ENCODE measurements around the genes NR5A1 and OLFML2A.

GRCh38 chr9:124223240-124223995 lies 34.3 kb upstream of the NEK6 start:
- PRO-cap = no peak

DNA sequence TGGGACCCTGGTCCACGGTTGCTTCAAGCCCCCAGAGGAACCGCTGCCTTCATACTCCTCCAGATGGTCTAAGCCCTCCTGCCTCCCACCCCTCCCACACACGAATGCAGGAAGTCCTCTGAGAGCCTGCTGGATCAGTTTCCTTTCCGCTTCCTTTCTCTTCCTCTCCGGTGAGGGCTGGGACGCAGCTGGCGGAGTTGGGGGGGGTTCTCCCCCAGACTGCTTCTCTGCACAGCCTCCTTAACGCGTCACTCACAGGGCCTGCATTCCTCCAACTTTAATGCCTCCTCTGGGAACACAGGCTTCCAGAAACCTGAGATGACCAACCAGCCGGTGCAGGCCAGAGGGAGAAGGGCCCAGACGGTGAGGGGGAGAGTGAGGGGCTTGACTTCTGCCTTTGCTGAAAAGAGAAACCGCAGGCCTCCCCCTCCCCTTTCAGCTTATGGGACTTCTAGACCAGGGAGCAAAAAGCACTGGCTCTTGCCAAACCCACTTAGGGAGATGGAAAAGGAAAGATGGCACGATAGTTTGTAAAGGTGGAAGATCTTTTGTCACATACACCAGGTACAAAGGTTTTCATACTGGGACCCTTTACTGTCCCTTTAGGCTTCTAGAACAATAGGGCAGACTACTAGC lies 14.8 kb upstream of the NEK6 start:
- PRO-cap = no peak

- PRO-cap = no peak
Observed at GRCh38 chr9:124262216-124263181, 4.8 kb downstream of the NEK6 start.

- PRO-cap = no peak
Observed at GRCh38 chr9:124350701-124351960, 64.1 kb downstream of the PSMB7 start.

GRCh38 chr9:124371736-124372547 lies 43.3 kb downstream of the PSMB7 start:
- PRO-cap = no peak

DNA sequence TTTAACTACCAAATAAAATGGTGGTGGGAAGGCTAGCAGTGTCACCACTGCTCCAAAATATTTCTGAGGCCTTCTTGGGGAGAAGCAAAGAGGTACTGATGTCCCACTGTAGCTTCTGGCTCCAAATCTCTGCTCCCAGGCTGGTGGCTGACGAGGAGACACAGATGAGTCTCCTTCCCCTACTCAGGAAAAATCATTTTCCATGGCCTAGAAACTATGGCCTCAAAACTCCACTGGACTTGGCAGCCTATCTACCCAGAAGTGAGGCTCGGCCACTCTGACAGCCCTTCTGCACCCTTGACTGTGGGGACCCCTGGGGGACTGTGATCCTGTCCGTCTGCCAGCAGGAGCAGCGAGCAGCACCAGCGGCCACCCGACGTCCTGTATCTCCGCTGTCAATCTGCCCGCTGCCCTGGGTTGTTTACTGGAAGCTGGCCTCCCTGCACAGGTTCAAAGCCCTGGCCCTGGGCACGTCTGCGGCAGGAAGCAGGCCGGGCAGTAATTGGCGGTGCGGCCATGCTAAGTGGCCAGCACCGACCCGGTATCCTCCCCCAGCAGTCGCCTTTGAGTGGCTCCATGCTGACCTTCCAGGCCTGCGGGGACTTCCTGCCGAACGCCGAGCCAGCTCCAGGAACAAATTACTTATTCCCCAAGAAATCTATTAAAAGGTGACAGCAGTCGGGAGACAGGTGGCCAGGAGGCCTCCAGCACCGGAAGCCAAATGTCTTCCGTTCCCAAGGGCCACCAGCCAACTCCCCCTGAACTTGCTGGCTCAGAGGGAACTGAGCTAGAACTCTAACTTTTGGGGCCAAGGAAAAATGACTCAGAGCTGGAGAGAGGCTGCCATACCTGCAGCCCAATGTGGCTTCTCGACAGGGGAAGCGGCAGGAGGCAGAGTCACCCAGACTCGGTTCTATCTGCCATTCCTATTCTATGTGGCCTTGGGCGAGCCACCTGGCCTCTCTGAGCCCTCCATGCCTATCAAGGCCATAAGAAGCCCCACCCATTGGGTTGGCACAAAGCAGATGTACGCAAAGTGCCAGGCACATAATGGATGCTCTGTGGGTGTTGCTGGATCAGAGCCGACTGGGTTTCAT lies 13.5 kb upstream of the PSMB7 start:
- PRO-cap = no peak

- PRO-cap = no peak
Observed at GRCh38 chr9:124506953-124508127, at the start of gene NR5A1. Gene NR5A1, minus strand, starts transcription at chr9:124507399.

GRCh38 chr9:124624594-124625017 lies 117.4 kb upstream of the NR5A1 start:
- PRO-cap = no peak

- PRO-cap = no peak
Observed at GRCh38 chr9:124706932-124708098, 63.8 kb downstream of the NR6A1 start.

DNA sequence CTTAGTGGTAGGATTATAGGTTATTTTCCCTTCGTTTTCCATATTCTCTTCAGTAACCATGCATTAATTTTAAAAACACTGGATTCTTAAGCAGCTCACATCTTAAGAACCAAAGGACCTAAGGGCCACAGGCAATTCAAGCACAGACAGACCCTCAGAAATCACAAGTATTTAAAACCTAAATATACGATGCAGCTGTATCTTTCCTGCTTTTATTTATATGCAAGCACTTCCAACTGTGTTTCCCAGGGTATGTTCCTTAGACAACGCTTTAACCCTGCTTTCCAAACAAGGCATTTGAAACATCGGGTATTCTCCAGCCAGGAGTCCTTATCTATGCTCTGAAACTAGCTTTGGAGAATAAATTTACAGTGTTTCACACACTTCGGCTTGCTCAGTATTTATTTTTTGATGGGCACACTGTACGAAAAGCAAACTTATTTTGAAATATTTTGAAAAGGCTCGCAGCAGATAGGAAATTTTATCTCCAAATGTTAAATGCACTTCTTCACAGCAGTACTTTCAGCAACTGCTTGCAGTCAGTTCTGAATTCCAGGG lies 13.5 kb downstream of the NR6A1 start:
- PRO-cap = no peak

GRCh38 chr9:124776825-124777612 lies at the start of gene OLFML2A:
Gene OLFML2A, plus strand, starts transcription at chr9:124777133.
- PRO-cap = unidirectional peak, plus-strand start at chr9:124777160

DNA sequence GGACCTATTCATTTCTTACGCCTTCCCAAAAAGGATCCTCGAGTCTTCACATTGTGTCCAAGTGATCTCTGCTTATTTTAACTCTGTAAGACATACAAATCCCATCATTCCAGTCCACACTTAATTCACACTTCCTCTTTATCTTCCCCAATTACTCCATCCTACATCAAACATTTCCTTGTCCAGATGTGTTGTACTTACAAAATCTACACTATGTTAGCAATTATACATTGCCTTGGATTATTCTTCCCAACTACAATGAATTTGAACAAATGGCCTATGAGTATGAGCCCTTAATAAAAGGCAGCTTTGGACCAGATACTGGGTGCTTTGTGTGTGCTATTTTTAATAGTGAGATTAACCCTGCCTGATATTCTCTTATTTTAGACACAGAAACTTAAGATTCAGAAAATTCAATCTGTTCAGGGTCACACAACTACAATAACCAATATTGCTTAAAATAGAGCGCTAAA lies 1.8 kb upstream of the SCAI start:
- PRO-cap = no peak

DNA sequence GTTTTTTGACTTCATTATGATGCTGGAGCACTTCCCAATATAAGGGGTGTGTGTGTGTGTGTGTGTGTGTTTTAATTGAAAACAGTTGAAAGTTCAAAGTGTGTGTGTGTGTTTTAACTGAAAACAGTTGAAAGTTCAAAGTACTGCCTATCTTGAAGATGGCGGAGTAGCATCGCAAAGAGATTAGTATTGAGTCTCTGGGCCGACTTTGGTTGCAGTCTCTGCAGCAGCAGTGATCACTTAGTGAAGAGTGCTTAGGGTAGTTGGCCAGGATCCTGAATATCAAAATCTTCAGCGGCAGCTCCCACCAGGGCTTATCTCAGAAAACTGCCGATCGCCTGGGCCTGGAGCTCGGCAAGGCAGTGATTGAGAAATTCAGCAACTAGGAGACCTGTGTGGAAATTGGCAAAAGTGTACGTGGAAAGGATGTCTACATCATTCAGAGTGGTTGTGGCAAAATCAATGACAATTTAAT lies 7.1 kb upstream of the SCAI start:
- PRO-cap = unidirectional peak, plus-strand start at position 156 of the sequence

DNA sequence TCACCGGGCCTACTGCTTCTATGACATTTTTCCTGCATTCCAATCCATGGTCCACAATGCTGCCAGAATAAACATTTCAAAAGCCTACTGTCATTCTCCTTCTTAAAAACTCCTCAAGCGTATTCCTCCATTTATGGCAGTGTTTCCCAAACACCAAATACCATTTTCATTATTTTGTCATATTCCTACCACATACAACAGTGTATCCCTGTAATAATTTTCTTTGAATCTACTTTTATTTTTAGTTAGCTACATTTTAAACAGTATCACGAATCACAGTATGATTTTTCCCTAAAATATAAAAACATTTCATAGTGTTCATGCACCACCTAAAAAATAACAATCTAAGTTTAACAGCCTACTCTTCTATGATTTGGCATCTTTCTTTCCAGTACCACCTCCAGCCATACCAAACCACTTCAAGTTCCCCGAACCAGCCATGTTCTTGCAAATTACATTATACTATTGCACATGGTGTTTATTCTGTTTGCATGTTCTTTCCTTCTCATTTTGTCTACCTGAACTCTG lies 6.3 kb downstream of the PPP6C start:
- PRO-cap = no peak

DNA sequence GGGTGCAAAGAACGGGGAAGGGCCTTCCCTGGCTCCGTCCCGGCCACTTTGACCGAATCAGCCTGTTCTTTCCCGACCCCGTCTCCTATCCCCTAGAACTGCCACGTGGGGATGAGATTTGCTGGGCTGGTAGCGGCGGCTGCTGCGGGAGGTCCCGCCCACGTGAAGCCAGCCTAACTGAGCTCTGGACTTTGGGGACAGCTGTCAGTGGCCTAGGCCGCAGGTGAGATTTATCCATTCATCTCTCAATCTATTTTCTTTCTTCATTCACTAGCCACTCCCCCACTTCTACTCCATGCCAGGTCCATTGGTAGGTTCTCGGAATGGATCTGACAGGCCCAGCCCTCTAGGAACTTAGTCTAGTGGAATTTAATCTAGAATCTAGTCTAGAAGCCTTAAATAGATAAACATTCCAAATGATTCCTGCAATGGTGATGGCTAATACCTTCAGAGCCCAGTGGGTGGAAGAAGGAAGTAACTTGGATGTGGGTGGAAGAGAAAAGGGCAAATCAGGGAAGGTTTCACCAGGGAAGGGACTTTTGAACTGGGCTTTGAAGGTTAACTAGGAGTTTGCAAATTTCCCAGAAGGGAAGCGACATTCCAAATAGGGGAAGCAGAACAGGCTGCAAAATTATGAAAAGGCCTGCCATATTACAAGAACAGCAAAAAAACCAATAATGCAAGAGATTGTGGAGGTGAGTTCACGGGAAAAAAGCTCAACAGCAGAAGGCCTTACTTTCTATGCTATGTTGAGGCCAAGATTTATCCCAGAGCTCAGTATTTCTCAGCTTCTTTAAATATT lies 543 bp downstream of the RABEPK start:
- PRO-cap = no peak

- PRO-cap = no peak
Observed at GRCh38 chr9:125291429-125292215, 30.0 kb downstream of the GAPVD1 start.

- PRO-cap = no peak
Observed at GRCh38 chr9:125337220-125337680, 75.6 kb downstream of the GAPVD1 start.

DNA sequence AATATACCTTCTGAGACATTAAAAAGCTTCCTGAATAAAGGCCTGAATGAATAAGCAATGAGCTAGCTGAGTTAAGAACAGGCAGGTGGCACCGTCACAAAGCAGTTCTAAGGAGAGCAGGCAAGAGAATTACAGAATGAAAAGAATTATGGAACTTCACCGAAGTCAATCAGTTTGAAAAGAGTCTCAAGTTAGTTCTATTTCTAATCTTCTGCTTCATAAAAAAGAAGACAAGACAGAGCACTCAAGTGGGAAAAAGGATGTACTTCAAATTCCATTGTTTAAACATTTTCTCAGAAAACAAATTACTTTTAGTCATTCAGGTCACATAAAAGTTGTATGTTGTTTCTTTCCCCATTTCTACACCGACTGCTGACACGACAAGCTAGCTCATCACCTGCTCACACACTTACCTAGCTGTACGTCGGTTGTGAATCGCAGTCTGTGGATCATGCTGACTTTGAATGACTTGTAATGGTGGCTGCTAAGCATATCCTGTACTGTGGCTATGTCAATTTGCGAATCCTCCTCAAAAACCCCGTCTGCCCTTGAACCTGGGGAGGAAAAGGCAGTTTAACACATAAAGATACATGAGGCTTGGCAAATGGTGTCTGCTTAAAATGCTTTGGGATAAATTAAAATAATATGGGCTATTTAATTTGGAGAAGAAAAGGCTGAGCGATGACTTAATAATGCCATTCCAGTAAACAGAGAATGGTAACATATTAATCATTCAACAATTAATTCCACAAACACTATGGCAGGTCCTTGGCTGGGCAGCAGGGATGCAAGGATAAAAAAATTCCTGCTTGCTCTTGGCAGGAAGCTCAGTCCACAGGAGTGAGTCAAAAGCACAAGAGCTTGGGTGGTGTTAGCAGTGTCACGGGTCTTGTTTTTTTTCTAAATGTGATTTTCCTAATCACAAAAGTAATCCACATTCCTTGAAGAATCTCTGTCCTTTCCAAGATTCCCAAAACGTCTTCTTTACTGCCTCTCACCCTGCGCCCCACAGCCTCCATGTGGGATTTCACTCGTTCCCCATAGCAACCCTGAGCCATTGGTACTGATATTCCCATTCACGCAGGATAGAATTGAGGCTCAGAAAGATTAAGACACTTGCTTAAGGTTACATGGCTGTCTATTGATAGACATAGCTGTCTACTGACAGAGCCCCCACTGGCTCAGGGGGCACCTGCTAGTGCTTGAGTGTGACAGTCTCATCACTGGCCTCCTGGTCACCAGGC lies 222.6 kb downstream of the MAPKAP1 start:
- PRO-cap = no peak

- PRO-cap = no peak
Observed at GRCh38 chr9:125513572-125514746, 193.0 kb downstream of the MAPKAP1 start.

- PRO-cap = no peak
Observed at GRCh38 chr9:125532497-125533243, 174.3 kb downstream of the MAPKAP1 start.

Data from trachea (tissue), 1 donor.